ENCODE results near the genes GLIPR1 and ZDHHC17.

- PRO-cap, 2 experiments, result no peak in any of the 2 experiments
Measured at GRCh38 chr12:71900463-71901040, 38.1 kb upstream of the TPH2 start.

- PRO-cap, 2 experiments, result no peak in any of the 2 experiments
Measured at GRCh38 chr12:73341560-73341812, 1069.3 kb downstream of the TRHDE start.

- PRO-cap, 2 experiments, result no peak in any of the 2 experiments
Measured at GRCh38 chr12:73725083-73725412, 812.6 kb upstream of the ATXN7L3B start.

DNA sequence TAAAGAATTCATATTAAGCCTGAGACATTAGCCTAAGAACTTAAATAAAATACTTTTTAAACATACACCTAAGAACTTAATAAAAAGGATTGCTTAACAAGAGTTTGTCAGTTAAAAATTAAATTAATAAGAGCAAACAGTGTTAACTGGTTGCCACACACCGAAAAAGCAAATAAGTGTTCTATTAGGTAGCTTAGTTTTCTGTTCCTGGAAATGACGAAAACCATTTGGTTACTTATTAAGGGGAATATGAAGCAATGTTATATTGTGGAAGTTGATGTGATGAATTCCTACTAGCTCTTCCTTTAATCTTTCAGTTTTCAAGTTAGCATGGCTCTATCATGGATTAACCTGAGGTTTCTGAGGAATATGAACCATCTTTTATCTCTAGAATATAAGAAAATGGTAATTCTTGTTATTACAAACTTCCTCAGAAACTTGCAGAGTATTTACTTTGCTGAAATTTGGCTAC lies 245.9 kb downstream of the KCNC2 start:
- PRO-cap, 2 experiments, result no peak in any of the 2 experiments

GRCh38 chr12:75480438-75481500 lies at the start of gene GLIPR1:
TSS of gene GLIPR1 (plus strand) at chr12:75480755.
- PRO-cap, 2 experiments, result no peak in any of the 2 experiments

DNA sequence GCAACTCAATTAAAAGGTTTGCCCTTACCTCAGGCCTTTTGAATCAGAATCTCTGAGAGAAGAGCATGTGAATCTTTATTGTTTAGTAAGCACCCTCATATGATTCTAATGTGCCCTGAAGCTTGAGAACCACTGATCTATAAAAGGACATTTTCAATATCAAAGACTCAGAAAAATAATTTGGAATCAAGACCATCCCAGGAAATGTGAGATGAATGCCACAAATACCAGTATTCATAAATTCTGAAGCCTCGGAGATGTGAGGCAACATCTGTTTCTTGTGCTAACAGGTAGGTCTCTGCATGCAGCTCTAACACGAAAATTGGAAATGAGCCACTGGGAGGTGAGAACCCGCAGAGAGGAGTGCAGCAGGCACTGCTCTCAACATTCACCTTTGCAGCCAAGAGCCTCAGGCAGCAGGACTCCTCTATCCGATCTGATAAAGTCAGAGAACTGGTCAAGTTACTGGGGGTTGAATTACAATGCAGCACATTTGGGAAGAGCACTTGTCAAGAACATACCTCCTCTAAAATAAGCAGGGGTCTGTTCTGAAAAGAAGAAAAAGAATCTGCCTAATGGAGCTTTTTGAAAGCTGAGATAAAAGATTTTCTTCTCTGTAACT lies 209.4 kb upstream of the KRR1 start:
- PRO-cap, 2 experiments, result no peak in any of the 2 experiments

- PRO-cap, 2 experiments, result no peak in any of the 2 experiments
Measured at GRCh38 chr12:75913276-75914344, 170.9 kb downstream of the NAP1L1 start.

DNA sequence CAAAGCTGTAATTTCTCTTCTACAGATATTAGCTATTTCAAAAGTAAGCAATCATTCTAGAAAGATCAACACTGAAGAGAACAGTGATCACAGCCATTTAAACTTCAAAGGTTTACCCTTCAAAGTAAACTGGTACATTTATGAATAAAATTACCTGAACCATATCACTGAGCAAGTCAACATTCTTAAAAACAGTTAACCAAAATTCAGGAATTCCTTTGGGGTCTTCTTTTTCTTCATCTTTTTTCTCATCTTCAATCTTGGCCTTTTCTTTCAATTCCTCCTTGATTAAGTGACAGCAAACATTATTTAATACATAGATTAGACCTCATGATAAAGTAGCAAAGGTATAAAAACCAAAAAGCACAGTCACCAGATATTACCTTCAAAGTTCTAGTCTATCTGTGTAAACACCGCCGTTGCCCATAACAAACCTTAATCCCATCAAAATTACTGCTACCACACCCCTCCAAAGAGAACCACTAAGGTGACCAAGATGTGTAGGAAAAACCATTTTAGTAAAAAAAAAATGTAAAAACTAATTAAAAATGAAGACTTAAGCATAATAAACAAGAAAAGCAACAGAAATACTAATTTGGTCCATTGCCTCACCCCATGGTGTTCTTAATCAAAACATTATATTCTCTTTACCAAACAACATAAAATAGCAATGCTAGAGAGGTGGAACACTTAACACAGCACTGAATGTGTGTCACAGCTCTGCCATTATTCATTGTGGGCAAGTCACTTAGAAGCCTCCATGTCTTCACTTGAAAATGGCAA lies 28.4 kb downstream of the NAP1L1 start:
- PRO-cap, 2 experiments, result no peak in any of the 2 experiments

GRCh38 chr12:76092241-76092577 lies 7.7 kb upstream of the NAP1L1 start:
- PRO-cap, 2 experiments, result no peak in any of the 2 experiments

DNA sequence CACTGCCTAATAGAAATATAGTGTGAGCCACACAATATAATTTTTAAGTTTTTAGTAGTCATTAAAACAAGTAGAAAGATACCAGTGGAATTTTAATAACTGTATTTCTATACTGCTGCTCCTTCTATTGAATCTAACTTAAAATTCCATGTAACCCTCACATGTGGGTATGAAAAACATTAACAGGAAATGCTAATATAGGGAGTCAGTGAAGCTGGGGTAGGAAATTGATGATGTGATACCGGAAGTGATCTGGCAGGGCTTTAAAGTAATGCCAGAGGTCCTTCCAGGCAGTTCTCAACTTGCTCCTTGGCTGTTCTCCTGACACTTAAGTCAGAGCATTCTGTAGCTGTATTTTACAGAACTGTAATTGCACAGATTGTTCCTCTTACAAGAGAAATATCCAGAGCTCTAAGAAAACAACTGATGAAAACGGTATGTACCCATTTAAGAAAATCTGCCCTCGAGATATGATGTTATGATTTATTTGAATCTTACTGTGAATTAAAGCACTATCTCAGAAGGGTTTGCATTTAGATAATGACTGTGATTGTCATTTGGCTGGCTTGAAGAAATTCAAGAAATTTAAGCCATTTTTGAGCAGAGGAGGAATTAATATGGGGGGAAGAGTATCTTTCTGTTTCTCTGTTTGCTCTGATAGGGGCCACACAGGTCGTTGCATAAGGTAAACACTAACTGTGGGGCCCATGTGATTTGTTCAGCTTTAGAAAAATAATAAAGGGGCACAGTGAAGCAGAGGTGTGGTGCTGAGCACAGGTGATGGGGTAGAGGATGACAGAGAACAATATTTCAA lies 88.5 kb downstream of the BBS10 start:
- PRO-cap, 2 experiments, result no peak in any of the 2 experiments

DNA sequence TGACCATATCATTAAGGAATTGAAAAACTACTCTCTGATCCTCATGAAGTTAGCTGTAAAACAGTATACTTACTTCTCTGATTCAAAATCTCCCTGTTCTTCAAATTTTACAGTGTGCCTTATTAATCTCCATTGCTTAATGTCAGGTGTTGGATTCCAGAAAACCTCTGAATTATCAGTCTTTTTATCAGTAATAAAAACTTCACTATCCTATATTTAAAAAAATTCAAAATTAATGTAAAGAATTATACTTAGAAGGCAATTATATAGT lies 23.1 kb upstream of the BBS10 start:
- PRO-cap, 2 experiments, result no peak in any of the 2 experiments

DNA sequence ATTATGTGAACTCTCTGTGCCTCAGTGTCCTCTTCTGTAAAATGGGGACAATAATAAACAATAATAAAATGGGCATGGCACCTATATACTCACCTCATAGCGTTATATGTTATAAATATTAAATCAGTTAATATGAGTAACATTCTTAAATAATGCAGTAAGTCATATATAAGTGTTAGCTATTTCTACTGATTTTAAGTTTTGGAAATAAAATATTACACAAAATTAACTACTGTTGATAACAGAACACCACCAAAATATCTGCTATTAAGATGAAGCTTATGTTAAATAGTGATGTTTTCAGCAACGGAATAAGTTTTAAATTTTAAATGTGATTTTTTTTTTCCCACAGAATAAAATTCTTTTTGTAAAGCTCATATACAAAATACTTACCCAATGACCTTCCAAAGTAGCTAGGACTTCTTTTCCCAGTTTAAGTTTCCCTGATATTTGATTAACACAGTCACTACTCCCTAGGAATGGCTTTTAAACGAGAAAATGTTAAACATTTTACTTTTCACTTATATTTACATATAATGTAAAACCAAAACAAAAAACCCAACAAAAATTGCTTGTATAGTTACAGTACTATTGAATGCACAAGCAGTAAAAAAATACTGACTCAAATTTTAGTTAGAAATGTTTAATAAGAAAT lies 24.9 kb upstream of the BBS10 start:
- PRO-cap, 2 experiments, result no peak in any of the 2 experiments

DNA sequence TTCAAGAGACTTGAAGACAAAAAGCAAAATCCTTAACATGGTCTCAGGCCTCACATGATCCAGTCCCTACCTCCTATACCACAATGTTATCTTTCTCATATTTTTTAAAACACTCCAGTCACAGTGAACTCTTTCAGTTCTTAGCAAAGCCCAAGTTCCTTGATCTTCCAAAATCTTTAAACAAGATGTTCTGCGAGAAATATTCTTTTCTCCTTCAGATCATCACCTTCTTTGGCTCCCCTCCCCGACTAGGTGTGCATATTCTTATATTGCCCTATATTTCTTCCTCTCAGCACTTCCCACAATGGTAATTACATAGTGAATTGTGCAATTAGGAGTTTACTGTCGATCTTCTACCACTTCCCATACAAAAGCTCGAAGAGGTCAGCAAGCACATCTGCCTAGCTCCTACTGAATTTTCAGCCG lies 16.8 kb downstream of the OSBPL8 start:
- PRO-cap, 2 experiments, result no peak in any of the 2 experiments

- PRO-cap, 2 experiments, result peak in 2 of 2 experiments; most common plus-strand start chr12:76763596 (in 1); most common minus-strand start chr12:76764042 (in 2)
Measured at GRCh38 chr12:76763424-76764331, at the start of gene ZDHHC17. TSS of gene ZDHHC17 (plus strand) at chr12:76764115.

DNA sequence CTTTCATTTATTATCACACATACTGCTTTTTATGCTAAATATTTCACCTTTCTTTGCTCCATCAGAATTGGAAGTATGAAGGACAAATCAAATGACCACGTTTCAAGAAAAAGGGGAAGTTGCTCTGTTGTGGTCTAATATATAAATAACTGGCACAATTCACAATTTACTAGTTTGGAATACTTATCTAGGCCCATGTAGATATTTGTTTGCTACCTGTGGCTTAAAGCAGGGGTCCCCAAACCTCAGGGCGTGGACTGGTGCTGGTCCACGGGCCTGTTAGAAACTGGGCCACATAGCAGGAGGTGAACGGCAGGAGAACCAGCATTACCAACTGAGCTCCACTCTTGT lies 340.0 kb upstream of the NAV3 start:
- PRO-cap, 2 experiments, result no peak in any of the 2 experiments

DNA sequence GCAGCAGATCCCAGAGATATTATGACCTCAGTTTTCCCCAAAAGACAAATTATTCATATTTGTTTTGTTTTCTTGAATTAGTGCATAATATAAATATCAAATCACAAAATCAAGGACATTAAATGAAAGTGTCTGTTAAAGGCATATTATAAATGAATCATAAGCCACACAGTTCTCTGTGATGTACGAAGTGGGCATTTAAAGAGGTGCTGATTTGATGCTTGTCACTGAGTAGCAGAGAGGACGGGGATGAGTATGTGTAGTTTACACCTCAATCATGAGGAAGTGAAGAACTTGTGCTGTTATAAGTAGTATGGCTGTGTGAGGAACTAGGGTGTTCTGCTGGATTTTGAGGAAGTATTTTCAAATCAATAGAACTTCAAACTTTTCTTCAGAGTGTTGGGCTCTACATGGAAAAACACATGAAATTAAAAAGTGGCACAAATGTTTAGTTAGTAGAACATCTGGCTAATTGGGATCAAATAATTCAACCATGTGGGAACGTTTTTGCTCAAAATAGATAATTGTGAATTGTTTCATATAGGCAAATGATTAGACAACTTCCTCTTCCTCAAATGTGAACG lies 168.3 kb downstream of the NAV3 start:
- PRO-cap, 2 experiments, result no peak in any of the 2 experiments

GRCh38 chr12:78293196-78293824 lies 462.6 kb downstream of the NAV3 start:
- PRO-cap, 2 experiments, result no peak in any of the 2 experiments

DNA sequence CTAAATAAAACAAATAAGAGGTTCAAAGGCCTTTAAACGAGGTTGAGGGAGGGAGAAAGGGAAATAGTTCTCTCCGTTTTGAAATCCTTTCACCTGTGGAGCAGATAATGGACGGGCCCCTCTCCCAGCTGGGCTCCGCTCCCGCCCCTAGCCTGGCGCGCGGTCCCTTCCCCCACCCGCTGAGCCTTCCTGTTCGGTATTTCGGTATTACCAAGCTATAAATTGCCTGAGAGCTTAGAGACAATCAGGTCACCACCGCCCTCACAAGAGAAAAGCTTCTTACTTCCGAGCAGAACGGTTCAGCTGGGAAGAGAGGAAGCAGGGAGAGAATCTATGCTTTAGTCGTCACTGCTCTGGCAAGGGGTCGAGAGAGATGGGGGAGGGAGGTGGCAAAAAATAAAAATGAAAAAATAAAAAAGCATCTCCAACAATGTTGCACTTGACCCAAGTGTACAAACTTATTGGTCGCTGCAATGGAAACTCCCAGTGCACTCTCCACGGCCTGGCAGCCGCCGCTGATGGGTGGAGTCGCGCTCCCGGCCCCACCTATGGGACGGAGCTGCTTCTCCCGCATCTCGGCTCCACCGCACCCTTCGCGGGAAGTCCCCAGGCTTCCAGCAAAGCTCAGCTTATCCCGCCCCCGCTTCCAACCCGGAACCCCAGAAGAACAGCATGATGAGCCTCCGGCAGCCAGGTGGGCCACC lies 1.0 kb upstream of the SYT1 start:
- PRO-cap, 2 experiments, result no peak in any of the 2 experiments

GRCh38 chr12:79551892-79552541 lies 138.7 kb downstream of the PAWR start:
- PRO-cap, 2 experiments, result no peak in any of the 2 experiments

- PRO-cap, 2 experiments, result peak in 1 of 2 experiments; most common plus-strand start chr12:79692234 (in 1)
Measured at GRCh38 chr12:79691751-79692347, 1.1 kb upstream of the PAWR start.